A375 (cell line): Measurements from ENCODE around the genes IFT20 and TLCD1.

DNA sequence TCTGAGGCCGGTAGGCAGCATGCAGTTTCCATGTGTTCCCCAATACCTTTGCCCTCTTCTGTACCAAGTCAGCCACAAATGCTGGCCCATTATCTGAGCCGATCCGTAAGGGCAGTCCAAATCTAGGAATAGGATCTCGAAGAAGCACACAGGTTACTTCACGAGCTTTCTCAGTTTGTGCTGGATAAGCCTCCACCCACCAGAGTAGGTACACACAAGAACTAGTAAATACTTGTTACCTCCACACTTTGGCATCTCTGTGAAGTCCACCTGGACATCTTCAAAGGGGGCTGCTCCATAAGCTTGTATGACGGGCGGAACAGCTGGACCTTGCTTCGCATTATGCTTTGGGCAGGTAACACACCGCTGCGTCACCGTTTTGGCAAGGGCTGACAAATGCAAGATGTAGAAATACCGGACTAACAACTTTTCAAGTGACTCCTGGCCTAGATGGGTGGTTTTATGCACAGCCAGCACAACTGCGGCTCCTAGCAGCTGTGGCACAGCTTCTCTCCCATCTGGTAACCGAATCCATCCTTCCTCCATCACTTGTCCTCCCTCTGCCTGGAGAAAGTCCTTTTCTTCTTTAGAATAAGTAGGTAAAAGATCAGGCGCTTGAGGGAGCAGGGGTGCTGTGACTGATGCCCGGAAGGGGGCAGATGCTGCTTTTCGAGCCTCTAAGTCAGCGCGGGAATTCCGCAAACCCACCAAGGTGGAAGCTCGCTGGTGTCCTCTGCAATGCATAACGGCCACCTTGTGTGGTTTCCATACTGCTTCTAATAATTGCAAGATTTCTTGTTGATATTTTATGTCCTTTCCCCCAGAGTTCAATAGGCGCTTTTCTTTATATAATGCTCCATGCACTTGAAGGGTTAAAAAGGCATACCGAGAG, 85.1 kb upstream of the TMEM97 start:
- RAMPAGE, long total RNA, result no peak

DNA sequence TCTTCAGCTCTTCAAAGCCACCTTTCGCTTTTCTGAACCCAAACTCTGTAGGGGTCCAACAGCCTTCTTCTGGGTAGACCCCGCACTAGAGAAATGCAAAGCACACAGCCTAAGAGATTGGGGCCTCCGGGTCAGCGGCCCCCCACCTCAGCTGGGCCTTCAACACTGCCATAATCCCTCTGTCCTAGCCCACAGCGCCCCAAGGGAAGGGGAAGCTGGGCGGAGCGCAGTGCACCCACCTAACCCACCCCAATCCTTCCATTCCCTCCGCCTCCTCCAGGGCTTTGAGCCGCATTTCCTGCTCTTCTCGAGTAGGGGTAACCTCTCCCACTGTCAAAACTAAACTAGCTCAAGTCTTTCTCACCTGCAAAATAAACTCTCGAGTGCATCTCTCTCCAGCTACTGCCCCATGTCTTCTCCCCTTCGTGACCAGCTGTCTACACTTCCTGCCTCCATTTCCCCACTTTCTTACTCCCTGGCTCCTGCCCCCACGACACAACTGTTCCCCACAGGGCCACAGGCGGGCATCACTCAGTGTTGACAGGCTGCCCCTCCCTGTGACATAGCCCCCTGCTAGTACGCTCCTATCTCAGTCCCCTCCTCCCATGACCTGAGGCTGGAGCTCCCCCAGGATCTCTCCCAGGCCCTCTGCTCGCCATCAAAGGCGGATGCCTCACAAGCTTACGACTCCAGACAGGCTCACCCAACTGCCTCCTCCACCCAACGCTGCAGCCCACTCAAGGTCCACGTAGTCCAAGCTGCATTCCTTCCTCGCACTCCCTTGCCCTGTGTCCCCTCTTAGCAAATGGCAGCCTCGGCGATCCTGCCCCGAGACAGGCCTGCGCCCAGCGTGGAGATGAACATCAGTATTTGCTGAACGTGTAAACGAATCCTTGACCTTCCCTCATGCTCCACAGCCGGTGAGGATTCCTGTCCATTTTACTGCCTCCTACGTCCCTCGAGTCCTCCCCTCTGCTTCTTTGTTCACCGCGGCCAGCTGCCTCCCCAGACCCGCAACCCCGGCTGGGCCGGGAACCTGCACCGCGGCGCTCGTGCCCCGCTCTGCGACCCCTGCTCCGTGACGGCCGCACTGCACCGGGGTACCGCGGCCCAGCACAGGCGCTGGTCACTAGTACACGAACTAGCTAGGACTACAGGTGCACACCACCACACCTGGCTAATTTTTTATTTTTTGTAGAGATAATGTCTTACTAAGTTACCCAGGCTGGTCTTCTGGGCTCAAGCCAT, 1.1 kb upstream of the TMEM97 start:
- RAMPAGE, long total RNA, result no peak

DNA sequence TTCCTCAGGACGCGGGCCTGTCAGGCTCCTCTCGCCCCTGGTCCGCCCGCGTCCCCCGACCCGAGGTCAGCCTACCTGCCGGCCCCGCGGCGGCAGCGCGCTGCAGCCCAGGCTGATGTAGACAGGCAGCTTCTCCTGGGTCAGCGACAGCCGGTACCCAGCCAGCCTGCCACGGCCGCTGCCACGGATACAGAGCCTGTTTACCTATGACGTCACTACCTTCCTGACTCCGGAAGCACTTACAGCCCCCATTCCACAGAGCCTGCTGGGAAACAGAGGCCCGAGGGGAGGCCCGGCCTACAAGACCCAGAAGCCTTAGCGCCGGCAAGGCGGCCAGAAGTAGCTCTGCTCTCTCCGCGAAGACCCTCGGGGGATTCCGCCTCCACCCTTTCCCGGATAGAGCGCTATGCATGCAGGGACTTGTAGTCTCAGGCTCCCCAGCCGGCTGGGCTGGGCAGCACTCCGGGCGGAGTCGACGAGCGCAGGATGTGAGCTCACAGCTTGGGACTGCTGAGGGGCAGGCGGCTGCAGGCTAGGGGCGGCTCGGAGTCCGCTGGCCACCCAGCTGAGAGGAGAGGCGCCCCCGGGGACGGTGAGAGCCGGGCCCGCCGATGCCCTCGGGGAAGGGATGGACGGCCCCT, at the start of gene IFT20:
IFT20 (minus strand) TSS at position 208 of the 641 bp plus-strand sequence.
- RAMPAGE, long total RNA, result start-site peak on the minus strand centred at position 187 of the sequence, 59 bp wide, 146 and 13 reads in 2 replicates

DNA sequence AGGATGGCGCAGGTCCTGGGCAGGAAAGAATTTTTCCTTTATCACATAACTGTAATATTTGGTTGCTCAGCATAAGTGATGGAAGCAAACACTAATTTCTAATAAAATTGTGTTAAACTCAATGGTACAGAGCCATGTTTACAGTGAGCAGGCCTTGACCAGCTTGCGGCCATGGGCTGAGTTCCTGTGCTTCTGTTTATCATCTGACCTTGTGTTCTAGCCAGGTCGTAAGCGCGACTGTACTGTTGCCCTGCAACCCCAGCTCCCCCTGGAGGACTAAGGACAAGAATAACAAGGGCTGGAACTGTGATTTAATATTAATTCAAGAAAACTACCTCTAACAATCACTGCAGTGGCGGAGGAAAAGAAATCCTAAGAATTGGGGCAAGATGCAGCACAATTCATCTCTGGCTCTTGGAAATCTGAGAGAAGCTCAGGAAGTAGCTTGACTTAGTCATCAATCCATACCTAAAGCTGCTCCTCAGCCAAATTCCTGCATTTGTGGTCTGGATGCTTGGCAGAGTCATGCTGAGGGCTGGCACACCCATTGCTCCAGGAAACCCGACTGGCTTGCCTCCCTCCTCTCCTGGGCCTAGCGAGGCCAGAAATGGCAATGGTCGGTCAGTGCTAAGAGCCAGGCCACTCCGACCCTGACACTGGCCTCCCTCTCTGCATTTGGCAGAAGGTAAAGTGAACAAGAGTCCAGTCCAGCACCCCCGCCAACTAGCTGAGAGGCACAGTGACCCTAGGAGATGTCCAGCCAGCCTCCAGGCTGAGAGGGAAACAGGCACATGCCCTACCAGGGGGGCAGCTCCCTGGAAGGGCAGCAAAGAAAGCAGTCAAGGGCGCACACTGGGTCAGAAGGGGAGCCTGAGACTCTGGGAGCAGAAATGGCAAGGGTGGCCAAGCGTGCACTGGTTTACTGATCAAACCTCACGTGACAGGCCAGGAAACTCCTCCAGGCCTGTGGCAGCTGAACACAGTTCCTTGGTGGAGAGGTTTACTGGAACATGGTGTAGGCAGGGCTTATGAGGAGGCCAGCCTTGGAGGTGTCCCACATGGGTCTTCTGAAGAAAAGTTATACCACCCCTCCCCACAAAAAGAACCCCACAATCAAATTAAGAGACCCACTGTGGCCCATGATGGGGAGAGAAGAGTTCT, 10.1 kb downstream of the POLDIP2 start:
- RAMPAGE, long total RNA, result no peak

DNA sequence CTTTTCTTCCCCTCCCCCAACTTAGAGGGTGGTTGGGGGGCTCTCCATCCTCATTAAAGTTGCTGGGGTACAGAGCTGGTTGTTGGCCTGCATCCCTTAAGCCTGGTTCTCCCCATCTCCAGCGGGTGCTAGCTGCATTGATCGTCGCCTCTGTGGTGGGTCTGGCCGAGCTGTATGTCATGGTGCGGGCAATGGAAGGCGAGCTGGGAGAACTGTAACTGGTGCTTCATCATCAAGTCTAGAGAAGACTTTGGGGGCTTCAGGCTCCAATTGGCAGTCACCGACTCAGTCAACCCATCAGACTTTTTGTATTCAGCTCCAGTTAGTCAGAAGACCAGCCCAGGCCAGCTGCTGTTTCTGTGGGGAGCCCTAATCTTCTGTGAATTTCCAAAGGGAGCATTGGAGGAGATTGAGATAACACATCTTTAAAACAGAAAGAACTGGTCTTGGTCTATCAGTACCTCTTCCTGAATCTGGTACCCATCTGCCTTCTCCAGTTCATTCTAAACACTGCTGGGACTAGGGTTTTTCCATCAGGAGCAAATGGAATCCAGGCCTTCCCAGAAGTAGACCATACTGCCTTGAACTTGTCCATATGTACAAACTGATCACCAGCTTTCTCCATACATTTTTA, 3.7 kb downstream of the TMEM199 start:
- RAMPAGE, long total RNA, result no peak

GRCh38 chr17:28400326-28400814, 5.6 kb downstream of the SLC46A1 start:
- RAMPAGE, long total RNA, result no peak

GRCh38 chr17:28470547-28471280, 2.7 kb upstream of the SLC13A2 start:
- RAMPAGE, long total RNA, result no peak

DNA sequence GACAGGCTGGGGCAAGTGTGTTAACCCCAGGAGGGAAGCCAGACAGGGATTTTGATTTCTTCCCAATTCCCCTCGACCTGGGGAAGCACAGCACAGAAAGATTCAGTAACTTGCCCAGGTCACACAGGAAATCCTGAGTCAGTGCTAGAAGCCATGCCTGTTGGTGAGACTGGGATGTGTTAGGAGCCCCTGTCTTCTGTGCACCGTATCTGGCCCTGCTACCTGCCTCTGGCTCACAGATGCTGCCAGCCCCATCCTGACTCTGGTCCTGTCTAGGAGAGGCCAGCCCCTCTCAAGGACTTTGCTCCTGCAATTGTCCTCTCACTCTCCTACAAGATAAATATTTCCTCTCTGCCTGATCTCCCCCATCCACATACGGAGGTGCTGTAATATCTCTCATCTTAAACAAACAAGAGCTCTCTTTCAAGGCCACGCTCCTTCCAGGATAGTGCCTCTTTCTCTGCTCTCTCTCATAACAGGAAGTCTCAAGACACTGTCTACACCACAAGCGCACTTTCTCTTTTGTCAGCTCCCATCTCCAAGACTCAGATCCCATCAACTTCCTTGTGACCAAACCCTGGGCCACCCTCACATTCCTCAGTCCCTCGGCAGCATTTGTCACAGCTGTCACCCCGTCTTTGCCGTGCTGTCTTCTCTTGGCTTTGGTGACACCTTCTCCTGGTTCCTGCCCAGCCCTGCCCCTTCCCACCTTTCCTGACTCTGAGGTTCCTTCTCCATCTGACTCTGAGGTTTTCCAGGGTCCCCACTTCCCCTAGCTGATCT, 1.8 kb downstream of the SLC13A2 start:
- RAMPAGE, long total RNA, result no peak

DNA sequence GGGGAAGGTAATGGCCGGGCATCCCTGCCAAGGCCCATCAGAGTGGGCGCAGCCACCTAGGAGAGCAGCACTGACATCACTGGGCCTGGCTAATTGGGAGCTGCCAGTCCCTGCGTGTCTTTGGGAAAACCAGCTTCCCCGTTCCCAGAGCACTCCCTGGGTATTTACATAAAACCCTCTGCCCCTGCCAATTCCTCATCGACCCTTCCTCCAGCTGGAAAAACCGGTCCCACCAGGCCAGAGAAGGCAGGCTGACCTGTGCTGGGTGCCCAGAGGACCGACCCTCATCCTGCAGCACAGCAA, 8.3 kb upstream of the FOXN1 start:
- RAMPAGE, long total RNA, result no peak

- RAMPAGE, long total RNA, result no peak
These were observed 1.3 kb downstream of the ALDOC start for GRCh38 chr17:28575266-28575992.

- RAMPAGE, long total RNA, result no peak
These were observed 11.7 kb downstream of the SUPT6H start for GRCh38 chr17:28673761-28674142.

- RAMPAGE, long total RNA, result no peak
These were observed 14.2 kb downstream of the SUPT6H start for GRCh38 chr17:28676177-28676560.

- RAMPAGE, long total RNA, result no peak
These were observed 13.4 kb downstream of the PROCA1 start for GRCh38 chr17:28698220-28698824.

DNA sequence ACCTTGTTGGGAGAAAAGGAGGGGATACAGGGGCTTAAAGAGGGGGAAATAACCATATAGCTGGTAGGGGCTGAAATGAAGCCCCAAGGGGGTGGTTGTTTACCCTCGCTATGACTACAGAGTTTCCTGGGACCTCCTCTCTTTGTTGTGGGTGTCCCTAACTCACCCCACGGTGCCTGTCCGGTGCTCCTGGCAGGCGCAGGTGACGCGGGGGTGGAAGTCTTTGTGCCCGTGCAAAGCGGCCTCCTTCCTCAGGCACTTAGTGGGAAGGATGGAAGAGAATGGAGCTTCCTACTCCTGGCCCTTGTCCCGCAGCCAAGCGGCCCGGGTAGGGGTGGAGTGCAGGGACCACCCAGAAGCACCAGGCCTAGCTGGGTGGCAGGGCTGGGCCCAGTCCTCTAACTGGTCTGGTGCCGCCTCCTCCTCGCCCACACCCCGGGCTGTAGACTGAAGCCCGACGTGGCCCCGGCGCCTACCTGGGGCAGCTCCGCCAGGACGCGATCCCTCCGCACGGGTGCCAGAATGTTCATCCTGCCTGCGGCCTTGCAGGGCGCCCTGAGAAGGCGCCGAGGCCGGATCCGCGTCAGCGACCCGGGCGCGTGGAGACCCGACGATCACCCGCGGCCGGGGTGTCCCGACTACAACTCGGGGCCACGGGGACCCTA, 799 bp downstream of the RAB34 start:
- RAMPAGE, long total RNA, result no peak

DNA sequence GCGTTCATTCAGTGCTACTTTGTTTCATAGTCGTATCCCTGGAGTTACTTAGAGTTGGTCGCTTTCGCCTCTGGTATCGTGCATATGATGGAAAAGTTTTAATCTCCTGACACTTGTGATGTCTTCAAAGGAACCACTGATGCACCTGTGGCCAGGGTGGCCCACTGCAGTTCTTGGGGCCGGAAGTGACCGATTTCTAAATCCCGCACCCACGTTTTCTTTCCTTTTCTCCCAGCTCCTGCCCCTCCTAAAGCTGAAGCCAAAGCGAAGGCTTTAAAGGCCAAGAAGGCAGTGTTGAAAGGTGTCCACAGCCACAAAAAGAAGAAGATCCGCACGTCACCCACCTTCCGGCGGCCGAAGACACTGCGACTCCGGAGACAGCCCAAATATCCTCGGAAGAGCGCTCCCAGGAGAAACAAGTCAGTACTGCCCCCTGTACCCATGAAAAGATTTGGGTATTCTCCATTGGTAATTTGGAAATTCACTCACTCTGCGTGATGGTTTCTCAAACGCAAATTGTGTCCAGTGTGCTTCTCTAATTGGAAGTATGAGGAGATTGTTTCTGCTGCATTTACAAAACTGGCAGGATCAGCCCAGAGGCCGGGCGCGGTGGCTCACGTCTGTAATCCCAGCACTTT, 806 bp downstream of the RPL23A start:
- RAMPAGE, long total RNA, result no peak

DNA sequence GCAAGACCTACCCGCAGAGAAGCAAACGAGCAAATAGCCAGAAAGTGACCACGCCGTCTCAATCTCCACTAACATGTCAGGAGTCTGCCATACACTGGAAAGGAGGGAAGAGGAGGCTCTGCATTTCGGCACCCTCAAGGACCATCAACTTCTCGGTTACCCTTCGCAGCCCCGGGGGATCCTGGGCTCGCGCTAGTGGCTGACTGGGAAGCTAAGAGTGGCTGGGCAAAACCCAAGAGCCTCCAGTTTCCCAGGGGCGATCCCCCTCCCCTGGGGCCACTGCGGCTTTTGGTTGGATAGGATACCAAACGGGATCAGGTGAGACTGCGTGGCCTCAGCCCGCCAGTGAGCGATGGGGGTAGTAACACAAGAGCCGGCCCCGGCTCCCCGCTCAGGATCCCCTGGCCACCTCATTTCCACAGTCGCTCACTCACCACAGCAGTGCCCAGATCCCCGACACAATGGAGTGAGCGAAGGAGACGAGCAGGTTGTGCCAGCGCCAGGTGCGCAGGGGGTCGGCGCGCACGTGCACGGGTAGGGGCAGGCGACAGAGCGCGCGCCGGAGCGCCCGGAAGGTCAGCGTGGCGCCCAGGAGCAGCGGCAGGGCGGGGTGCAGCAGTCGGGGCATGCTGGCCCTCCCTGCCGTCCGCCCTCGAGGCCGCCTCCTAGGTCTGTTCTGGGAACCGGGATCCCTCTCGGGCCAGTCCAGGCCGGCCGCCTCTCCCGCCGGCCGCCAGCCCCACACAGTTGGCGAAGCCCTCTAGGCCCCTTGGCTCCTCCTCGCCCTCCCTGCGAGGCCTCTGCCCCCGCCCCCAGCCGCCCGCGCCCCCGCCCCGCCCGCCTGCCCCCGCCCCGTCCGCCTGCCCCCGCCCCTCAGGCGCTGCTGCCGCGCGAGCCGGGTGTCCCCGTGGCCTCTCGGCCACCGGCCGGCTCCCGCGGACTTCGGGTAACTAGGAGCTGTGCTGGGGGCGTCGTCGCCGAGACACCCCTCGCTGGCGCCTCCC, at the start of gene TLCD1:
TLCD1 (minus strand) TSS at position 764 of the 1,004 bp plus-strand sequence.
- RAMPAGE, long total RNA, result no peak

DNA sequence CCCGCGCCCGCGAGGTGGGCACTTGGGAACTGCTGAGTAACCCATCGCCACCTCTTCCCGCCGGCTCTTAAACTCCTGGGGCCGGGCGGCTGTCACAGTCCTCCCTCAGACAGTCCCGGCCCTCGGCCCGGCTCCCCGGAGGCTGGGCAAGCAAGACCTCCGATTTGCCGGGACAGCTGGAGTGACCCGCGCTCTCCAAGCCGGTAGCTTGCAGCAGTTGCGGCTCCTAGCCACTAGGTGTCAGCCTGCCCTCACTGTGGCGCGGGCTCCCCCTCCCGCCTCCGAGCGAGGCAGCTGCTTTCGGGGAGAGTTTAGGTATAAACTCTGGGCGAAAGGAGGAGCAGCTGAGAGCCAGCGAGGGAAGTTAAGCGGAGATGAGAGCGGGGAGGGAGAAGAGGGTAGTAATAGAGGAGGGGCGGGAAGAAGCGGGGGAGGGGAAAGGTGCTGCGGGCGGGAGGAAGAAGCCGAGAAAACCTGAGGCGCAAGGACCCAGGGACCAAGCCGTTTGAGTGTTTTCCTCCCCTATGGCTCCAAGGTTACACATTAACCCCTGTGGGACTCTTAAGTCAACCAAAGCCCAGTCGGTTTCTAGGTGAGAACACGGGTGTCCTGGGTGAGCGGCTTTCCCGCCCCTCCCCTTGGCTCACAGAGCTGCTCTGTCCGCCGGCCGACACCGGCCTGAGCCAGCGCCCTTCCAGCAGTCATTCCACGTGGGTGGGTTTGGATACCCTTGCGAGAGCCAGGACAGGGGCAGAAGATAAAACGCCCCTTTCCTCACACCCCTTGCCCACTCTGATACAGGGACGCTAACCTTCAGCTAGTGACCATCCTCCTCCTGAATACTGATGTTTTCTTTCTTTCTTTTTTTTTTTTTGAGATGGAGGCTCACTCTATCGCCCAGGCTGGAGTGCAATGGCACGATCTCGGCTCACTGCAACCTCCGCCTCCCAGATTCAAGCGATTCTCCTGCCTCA, 1.0 kb upstream of the TLCD1 start:
- RAMPAGE, long total RNA, result no peak

- RAMPAGE, long total RNA, result no peak
These were observed 5.9 kb upstream of the TRAF4 start for GRCh38 chr17:28737819-28738446.

DNA sequence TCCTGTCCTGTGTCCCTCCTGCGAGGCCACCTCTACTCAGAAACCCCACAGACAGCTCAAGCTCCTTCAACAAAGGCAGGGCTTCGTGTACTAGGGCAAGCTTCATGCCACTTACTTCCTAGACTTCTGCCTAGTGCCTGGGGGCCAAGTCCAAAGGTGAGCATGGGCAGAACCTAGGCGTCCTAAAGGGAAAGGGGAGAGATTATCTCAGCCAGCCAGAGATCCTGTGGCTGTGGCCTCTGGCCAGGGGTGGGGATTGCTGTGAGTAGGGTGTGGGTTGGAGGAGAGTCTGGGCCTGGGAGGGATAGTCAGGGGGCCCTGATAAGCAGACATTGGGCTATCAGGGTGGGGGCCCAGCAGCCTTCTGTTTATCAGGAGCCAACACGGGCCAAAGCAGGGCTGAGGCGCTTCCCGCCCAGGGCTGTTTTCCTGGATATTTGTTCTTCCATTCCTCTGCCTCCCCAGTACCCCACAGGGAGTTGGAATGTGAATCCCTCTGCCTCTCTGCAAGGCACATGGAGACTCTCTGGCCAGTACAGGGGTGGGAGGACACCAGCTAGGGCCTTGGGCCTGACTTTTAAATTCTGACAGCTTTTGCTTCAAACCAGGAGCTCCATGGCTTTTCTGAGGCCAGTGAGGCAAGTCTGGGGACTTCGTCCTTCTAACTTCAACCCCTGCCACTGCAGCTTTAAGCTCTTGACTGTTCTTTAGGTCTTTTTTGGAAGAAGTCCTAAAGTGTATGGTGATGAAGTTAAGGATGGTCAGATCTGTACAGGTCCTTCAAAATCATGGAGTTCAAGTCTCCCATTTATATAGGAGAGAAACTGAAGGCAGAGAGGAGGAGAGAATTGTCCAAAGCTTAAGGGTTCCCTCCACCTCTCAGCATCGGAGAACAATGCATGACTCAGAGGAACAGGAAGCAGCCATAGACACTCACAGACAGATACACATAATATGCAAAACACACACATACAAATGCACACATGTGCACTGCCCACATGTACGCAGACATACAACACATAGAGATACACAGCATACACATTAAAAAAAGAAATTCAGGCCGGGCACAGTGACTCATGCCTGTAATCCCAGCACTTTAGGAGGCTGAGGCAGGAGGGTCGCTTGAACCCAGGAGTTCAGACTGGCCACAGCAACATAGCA, 10.7 kb downstream of the ERAL1 start:
- RAMPAGE, long total RNA, result no peak

DNA sequence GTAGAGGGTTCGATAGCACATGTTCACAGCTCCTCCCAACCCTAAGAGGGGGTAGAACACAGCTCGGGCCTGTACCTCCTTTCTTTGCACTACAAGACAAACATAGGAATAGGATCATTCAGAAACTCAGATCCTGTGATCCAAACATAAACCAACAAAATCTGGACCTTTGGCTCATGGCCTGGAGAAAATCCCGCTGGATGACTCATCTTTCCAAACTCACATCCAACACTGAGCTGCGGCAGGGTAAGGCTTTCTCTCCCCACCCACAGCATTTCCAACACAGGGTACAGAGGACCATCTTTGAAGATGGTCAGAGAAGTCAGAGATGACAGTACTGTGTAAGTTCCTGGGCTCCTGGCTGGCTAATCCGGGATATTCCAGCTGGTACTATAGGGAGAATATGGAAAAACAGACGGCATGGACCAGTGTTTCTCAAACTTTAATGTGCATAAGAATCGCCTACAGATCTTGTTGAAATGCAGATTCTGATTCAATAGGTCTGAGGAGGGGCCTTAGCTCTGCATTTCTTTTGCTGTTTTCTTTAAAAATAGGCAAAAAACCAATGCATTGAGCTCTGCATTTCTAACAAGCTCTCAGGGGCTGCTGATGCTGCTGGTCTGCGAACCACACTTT, 6.0 kb upstream of the DHRS13 start:
- RAMPAGE, long total RNA, result no peak